PFSK-1 (cell line): ENCODE measurements around a stretch of chrX.

- RRBS: no CpG with 5 or more reads among the region's 9 CpGs
Measured at GRCh38 chrX:11759045-11759349, 960 bp downstream of the MSL3 start.

GRCh38 chrX:12953353-12953709 lies 21.6 kb upstream of the TMSB4X start:
- RRBS: no CpG with 5 or more reads among the region's 7 CpGs

DNA sequence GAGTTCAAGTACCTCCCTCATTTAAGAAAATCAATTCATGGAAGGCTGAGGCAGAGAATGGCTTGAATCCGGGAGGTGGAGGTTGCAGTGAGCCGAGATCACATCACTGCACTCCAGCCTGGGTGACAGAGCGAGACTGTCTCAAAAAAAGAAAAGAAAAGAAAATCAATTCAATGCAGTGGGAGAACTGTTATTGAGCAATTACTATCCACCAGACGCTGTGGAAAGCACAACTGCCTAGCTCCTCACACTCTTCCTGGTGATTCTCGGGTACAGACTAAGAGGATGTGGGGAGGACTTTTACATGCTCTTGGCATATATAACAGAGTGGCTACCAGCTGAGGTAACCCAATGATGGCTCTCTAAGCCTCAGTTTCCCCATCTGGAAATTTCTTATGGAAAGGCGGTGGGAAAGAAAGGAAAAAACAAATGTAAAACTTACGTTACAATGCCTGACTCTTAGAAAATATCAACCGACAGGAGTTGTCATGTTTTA lies 2.6 kb upstream of the TMSB4X start:
- RRBS: no CpG with 5 or more reads among the region's 8 CpGs

GRCh38 chrX:12972905-12973971 lies 1.7 kb upstream of the TMSB4X start:
- RRBS: no CpG with 5 or more reads among the region's 22 CpGs

DNA sequence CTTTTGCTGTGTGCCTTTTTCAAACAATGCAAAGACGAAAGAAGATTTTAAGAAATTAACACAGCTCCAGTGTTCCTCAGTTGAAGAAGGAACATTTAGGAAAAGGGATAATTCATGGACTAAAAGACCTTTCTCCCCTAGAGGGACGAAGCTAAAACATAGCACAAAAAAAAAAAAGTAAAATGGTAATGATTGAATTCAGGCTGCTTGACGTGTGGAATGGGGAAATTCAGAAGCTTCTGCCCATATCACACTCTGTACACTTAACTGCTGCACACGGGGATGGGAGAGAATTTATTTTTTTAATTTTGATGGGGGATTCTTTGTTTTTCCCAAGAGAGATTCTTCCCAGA lies 3.7 kb downstream of the TMSB4X start:
- RRBS: no CpG with 5 or more reads among the region's 4 CpGs

DNA sequence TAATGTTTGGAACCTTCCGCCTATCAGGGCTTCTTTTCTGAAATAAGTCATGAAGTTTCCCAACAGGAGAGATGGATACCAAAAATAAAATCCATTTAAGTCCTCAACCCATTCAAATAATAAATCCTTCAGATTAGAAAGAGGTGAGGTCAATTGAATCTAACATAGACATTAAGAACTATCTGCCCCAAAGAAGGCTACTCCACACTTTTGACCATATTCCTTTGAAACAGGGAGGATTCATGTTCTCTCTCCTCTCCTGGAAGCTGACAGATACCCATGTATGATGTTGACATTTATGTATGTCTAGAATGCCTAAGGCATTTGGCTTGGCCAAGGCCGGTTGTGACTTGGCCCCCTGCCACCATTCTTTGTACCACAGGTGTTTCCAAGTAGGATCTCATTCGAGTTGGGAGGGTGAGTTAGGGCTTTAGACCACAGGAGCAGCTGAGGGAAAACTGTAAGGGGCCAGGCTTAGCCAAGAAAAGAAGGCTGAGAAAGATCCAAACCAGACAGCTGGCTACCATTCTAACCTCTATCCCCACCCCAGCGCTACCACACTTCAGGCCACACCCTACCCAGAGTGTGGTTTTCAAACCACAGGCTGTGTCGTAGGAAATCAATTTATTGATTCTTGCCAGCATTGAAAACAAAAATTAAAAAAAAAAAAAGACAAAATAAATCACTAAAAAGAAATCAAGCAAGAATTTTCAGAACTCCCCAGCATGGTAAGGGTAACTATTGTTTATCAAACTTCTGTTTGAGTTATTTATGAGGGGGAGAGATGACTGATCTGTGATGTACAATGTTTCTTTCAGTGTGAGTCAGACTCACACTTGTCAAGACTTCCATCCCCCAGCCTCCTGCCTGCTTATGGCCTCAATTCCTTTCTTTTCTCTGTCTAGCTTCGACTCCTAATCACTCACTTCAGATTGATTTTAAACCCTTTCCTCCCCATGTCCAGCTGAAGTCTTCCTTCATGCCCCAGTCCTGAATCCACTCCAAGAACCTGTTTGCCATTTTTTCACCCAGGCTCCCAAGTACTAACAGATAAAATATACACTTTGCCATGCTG lies 9.8 kb downstream of the TMSB4X start:
- RRBS: no CpG with 5 or more reads among the region's 6 CpGs

DNA sequence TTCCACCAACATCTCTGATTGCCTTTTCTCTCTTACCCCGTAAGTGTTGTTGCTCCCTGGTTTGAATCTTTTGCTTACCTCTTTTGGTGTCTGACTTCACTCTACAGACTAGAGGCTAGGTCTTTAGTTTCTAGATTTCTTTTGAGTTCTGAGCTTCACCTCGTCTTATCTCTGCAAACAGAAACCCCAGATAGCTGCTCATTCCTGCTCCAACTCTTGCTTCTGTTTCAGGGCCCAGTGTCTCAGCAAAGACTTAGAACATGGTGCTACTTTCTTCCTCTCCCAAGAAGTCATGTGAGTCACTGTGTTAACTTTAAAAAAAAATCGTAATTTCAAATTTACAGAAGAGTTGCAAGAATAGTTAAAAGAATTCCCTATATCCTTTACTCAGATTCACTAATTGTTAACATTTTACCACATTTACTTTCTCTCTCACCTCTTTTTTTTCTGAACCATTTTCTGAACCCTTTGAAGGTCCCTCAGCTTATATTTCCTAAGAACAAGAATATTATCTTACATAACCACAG lies 11.6 kb downstream of the TMSB4X start:
- RRBS: no CpG with 5 or more reads among the region's 3 CpGs

DNA sequence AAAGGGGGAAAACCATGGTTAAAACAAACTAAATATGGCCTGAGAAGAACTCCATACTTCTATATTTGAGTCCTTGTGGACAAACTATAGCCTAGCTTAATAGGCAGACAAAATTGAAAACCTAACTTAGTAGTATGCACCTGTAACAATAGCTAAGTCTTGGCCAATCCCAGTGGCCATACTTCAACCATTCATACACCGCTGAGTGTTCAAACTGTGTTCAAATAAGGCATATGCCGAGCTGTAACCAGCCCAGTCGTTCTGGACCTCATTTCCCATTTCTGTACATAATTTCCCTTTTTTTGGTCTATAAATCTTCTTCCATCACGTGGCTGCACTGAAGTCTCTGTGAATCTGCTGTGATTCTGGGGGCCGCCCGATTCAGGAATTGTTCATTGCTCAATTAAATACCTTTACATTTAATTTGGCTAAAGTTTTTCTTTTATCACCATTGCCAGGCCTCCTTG lies 27.8 kb downstream of the FAM9C start:
- RRBS: no CpG with 5 or more reads among the region's 6 CpGs

GRCh38 chrX:13051341-13051974 lies 7.0 kb upstream of the FAM9C start:
- RRBS: no CpG with 5 or more reads among the region's 3 CpGs

DNA sequence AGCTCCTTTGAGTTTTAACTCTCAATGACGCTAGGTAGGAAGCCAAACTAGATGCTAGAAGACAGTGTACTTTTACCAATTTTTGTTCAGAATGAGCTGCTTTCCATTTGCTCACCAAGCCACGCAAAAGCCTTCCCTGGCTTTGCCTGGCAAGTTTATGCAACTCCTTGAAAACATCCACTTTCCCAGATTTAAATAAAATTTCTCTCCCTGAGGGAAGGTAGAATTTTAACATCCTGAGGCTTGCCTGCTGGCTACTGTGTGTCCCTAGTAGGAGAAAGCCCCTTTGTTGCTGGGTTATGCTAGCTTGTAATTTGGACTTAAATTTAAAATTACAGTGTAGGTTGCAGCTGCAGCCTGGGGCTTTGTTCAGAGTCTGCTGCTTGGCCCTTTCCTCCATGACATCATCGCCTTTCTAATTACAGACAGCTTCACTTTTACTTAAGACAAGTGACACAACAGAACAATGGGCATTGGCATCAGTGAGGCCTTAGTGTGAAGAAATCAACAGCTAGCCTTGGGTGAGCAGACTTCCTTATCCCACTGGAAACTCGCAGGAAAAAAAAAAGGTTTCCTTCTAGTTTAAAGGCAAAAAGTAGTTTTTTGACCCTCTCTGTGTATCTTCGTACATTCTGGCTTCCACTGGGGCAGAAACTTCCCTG lies 122.9 kb upstream of the FAM9C start:
- RRBS: no CpG with 5 or more reads among the region's 5 CpGs

- RRBS: no CpG with 5 or more reads among the region's 6 CpGs
Measured at GRCh38 chrX:13167876-13168273, 123.5 kb upstream of the FAM9C start.

GRCh38 chrX:13201643-13202194 lies 118.1 kb downstream of the ATXN3L start:
- RRBS: no CpG with 5 or more reads among the region's 12 CpGs

DNA sequence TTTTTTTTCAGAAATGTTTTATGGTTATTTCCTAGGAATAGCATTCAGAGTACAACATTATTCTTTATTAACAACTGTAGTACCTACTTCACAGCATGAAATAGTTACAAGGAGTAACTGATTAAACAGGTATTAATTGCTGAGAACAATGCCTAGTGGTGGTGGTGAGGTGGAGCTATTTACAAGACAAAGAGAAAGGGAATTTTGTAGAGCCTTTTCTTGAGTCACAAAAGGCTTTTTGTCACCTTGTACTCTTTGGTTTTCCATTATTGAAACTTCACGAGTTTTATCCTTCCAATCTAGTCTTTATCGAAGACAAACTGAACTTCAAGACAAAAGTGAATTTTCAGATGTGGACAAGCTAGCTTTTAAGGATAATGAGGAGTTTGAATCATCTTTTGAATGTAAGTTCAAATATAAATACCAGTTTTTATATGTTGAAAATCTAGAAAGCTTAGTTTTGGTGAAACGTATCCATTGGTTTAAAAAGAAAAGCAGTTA lies 27.5 kb downstream of the OFD1 start:
- RRBS: no CpG with 5 or more reads among the region's 3 CpGs

DNA sequence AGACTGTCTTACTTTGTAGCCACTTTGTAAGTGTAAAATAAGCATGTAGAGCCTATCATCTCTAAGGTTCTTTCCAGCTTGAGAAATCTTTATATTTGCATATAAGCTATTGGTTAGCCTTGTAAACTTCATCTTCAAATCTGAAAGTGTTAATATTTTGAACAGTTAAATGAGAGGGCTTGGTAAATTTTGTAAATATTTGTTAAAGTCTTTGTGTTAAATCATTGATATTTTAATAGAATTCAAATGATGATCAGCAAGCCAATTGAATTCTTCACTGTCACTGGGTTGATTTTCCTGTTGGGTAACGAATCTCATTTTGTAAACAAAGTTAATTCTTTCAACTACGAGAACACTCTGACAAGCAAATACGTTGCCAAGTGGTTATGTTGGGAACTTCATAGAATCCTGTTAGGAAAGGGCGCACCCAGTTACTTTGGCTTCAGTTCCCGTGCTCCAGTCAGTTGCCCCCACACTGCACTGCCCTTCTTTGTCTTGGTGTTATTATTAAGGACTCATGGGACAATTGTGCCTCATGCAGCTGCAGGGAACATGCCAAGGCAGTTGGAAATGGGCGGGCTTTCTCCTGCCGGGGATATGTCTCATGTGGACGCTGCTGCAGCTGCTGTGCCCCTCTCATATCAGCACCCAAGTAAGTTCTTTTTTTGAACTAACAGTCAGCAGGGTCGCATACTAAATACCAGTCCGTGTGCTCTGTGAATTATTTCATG lies 28.8 kb downstream of the OFD1 start:
- RRBS: no CpG with 5 or more reads among the region's 10 CpGs

DNA sequence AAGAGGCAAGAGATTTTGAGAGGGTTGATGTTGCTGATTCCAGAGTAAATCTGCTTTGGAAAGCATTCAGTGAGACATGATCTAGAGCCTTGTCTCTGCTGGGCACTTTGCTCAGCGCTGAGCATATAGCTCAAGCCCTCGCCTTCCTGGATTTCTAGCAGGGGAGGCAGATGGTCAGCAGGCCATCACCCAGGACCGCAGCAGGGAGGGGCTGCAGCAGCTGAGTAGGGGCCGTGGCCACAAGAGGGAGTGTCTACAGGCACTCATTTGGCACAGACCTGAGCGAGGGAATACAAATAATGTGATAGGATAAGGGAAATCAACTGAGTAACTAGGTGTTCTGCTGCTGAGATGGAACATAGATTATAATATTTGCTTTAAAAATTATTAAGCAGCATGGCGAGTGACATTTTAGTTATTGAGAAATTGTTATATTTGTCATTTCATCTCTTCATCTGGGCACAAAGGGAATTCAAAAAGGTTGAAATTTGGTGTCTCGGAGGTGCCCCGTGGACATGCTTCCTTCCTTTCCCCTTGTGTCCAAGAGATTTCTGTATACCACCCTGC lies 30.3 kb downstream of the OFD1 start:
- RRBS: no CpG with 5 or more reads among the region's 8 CpGs

DNA sequence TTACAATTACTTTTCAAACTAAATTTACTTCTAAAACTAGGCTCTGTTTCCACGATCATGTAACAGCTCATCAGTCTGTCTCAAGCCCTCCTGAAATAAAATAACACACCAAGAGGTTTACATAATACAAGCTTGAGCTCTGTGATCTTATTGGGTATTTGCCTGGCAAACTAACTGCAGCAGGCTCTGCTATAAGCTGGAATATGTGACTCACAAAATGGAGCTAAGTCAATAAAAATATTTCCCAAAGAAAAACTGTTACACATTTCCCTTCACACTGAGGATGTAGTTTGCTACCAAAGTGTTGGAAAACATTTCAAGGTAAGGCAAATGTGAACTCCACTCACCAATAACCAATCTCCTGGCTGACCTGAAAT lies 94.7 kb upstream of the GPM6B start:
- RRBS: no CpG with 5 or more reads among the region's 1 CpG

- RRBS: no CpG with 5 or more reads among the region's 4 CpGs
Measured at GRCh38 chrX:14497204-14497846, 32.0 kb upstream of the GLRA2 start.

DNA sequence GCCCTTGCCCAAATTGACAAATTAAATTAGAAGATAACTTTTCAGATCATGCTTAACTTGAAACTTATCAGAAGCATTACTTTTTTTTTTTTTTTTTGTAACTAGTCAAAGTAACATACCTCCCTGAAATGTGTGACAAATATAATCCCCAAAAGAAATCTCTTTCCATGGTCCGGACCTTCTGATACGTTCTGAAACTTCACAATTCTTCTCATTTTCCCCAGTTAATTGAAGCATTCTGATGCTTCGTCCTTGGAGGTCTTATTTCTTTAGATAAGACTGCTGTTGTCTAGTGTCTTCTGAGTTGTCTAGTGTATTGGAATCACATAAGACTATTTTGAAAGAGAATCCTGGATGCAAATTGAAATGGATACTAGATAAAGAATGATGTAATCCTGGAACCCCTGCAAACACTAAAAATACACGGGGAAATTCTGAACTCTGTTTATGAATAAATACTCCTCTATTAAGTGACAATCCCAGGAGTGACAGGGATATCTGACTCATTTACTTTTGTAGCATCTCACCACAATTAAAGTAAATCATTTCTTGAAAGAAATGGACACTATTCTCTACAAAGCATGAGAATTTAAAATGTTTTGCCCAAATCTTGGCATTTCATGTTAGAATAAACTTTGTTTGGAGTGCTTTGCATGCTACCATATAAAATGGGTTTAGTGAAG lies 1.0 kb downstream of the ASB11 start:
- RRBS: no CpG with 5 or more reads among the region's 4 CpGs

GRCh38 chrX:15335963-15336485 lies 701 bp upstream of the PIGA start:
- RRBS: no CpG with 5 or more reads among the region's 11 CpGs

GRCh38 chrX:15337136-15337492 lies 1.8 kb upstream of the PIGA start:
- RRBS: no CpG with 5 or more reads among the region's 1 CpG